Omental fat pad (tissue), 4 donors: Measurements from ENCODE around the gene MRPL30.

DNA sequence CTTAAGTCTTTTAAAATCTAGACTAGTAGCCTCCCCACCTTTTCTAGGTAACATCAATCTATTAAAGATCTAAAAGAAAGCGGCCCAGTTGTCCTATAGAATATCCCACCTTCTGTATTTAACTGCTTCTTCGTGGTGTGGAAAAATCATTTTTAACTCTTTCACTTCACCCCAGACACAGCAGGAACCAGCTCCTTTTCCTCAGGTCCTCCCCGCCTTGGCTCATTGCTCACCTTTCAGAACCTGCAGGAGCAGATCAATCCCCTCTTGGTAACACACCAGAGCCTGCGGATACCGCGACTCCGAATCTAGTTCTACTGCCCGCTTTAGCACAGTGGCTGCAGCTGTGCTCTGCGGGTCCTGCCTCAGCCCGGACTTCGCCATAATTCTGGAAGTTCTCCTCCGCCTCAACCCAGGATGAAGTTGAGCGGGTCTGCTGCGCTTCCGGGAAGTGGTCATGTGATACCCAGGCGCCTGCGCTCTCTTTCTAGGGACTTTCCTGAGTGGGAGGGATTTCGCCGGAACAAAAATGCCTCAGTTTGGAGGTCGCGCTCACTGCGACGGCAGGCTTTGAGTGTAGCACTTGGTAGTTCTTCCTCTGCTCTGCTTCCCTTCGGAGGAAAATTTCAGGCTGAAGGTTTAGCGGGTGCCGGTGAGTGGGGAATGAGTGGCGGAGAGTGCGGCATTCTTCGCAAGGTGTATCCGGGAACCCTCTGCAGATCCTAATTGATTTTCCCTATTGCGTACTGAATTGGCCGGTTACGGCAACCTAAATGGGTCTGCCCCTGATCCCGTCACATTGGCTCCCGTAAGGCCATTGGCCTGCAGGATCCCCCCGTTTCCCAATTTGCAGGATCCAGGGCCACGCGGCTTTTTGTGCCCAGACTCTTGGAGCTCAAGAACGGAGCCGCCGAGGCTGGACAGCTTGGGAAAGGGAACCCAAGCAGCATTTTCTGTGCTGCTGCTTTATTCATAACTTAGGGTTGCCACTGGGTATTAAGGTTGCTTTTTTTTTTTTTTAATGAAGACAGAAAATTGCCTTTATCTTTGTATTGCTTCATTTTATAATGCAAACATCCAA, at the start of gene MRPL30:
Gene MRPL30, plus strand, starts transcription at position 587 of the 1,081 bp plus-strand sequence.
- PRO-cap: bidirectional peak, plus-strand start at position 555 of the sequence, minus-strand start at position 390 of the sequence
- RAMPAGE, long total RNA, 4 experiments: start-site peak on the plus strand in 3 of 4 experiments, centred at positions 598 to 611 of the sequence, 40 to 231 reads per replicate; start-site peak on the minus strand in 4 of 4 experiments, centred at positions 404 to 426 of the sequence, 97 to 632 reads per replicate

DNA sequence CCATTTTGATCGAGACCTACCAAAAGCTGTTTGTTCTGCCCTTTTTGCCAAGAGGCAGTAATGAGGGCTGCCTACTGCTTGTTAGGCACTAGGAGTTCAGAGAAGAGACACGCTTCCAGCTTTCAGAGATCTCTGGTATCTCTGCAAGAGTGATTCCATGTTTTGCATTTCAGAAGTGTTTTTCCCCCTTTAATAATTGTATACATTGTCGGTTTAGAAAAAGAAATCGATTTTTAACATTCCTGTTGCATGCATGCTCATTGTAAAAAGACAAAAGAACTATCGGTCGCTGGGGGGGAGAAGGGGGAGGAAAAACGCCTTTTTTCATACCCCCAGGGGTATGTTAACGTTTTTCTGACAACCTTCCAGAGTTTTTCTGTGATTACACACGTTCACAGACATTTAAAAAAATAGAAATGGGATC, 756 bp downstream of the MRPL30 start:
- PRO-cap: no peak
- RAMPAGE, long total RNA, 4 experiments: no peak in any of the 4 experiments

DNA sequence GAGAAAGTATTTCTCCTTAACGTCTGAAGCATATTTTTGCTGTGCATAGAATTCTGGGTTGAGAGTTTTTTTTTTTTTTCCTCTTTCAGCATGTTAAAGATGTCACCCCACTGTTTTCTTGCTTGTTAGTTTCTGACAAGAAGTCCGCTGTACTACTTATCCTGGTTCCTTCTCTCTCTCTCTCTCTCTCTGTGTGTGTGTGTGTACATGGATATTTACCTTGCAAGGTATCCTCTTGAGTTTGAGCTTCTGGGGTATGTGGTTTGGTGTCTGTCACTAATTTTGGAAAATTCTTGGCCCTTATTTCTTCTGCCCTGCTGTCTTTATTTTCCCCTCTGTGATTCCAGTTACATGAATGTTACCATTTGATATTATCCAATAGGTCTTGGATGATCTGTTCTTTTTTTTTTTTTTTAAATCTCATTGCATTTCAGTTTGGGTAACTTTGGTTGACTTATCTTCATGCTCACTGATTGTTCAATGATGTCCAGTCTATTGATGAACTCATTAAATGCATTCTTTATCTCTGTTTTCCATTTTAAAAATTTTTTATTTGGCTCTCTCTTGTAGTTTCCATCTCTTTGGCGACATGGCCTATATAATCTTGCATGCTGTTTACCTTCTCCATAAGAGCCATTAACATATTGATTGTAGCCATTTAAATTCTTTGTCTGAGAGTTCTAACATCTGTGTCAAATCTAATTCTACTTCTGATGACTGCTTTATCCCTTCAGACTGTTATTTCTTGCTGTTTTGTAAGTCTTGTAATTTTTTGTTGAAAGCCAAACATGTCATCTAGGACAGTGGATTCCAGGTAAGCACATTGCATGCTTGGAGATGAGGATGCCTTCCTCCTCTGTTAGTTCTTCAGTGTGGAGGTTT, 326.1 kb upstream of the REV1 start:
- PRO-cap: no peak
- RAMPAGE, long total RNA, 4 experiments: no peak in any of the 4 experiments

DNA sequence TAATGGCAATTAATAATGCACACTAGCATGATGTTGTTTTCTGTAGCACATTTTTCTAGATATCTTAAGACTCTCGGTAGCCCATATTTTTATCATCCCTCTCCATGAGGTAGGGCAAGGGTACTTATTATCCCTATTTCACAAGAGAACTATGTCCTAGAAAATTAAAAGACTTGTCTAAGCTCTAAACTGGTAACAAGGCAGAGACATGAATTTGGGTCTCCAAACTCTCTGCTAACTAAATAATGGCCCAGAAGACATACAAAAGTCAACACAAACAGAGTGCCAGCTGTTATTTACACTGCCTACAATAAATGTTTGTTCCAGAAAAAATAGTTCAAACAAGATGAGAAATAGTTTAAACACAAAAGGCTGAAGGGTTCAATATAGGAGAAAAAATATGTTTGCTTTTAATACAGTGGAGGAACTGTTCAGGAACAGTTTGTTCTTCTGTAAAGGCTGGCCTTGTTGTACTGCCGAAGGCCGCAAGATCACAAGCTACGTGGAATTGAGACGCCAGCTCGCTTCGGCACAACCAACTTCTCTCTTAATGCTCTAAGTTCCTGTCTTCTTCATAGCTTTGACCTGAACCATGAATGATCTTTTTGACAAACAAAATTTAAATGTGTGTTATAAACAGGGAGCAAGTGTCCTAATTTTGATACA, 74.6 kb downstream of the AFF3 start:
- PRO-cap: no peak
- RAMPAGE, long total RNA, 4 experiments: no peak in any of the 4 experiments

- PRO-cap: no peak
- RAMPAGE, long total RNA, 4 experiments: no peak in any of the 4 experiments
These were observed 1.9 kb downstream of the AFF3 start for GRCh38 chr2:100140485-100140985.

- PRO-cap: no peak
- RAMPAGE, long total RNA, 4 experiments: no peak in any of the 4 experiments
These were observed 50.0 kb upstream of the AFF3 start for GRCh38 chr2:100192242-100192884.

DNA sequence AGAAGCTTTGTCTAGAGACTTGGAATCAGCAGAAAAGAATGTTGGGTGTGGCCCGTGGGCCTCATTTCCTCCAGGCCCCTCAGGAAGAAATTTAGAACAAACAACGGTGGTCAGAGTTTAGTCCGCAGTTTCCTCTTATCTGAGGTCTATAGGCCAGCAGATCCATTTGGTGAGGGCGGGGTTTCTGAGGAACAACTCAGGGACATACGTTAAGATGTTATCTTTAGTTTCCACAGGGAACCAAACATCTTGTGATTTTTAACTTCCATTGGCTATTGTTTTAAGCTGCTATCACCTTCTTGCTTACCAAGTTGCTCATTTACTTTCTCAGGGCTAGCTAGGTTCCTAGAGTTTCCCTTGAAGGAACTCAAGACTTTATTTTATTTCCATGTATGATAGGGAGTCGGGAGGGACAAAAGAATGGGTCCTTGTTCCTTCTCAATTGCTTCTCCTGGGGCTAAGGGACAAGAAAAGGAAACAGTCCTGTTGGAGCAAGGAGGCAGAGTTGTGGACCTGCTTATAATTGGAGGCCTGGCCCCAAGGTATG, 51.1 kb upstream of the AFF3 start:
- PRO-cap: no peak
- RAMPAGE, long total RNA, 4 experiments: no peak in any of the 4 experiments

DNA sequence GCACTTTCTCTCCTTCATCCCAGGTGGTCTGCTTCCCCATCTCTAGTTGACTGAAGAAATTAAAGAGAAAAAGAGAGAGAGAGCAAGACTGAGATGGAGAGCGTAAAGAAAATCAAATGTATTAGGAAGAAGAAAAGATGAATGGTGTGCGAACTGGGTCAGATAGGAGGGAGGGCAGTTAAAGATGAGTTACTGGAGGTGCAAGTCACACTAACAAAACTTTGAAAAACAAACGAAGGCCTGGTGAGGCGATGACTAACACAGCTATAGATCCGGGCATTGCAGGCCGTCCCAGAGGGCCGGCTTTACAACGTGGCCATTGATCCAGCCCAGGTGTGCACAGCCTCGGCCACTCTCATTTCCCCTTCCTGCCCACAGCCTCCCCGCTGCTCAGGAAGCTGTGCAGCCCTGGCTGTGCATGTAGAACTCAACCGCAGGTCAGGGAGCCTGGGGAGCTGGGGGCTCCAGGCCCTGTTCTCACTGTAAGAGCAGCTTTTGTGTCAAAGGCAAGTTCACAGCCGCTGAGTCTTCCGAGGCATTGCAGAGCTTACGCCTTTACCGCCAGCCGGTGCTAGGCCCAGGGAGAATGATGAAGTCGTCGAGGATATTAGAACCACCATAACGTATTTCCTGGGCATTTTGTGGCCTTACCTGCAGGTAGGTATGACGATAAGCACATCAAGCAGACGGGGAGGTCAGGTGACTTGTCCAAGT, 87.3 kb downstream of the LONRF2 start:
- PRO-cap: no peak
- RAMPAGE, long total RNA, 4 experiments: no peak in any of the 4 experiments

DNA sequence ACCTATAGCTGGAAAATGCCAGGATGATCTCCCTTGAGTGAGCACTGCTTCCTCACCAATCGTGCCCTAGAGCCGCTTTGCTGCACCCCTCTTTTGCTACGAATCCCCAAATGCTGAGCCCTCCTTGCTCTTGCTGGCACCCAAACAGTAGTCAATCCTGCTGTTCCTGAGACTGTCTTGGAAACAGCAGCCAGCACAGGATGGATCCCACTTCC, 58.5 kb downstream of the LONRF2 start:
- PRO-cap: no peak
- RAMPAGE, long total RNA, 4 experiments: no peak in any of the 4 experiments

DNA sequence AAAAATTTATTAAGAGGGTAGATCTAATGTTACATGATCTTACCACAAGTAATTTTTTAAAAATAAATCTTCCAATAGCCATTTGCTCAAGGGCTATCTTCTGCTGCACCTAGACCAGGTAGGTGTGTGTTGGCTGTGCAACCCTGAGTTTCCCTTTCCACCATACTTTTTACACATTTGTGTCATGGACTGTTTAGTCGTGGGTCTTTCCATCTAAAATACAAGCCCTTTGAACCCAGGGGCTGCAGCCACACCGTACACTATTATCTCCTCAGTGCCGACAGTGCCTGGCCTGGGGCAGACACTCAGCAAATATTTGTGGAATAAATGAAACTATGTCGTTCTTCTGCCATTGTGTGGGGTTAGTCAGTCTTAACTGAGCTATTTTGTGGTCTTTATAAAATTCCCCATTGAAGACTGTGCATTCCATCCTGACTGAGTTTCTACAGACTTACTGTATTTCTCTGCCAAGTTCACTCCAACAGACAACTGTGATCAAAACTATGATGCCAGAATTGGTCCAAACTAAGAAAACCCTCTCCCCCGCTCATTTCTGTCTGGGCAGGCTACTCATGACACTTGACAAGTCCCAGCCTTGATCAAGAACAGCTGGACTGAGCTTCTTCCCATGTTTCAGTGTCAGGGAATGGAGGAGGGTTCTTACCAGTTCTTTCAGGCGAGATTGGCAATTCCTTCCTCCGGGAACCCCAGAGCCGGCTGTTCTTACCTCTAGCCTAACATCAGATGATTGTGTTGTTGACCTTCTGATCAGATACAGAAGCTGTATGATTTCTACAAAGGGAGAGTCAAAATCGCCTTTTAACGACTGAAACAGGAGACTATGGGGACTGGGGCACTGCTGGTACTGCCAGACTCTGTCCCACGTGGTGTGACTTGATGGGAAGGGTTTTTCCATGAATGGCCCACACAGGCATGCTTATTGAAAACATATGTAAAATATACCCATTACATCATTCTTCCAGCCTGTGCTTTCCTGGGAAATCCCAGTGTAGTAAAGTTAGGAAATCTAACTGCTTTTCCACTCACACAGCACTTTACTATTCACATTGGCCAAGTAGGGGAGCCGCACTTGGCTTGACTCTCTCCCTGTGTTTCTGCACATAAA, 77.4 kb upstream of the NPAS2 start:
- PRO-cap: no peak
- RAMPAGE, long total RNA, 4 experiments: no peak in any of the 4 experiments

DNA sequence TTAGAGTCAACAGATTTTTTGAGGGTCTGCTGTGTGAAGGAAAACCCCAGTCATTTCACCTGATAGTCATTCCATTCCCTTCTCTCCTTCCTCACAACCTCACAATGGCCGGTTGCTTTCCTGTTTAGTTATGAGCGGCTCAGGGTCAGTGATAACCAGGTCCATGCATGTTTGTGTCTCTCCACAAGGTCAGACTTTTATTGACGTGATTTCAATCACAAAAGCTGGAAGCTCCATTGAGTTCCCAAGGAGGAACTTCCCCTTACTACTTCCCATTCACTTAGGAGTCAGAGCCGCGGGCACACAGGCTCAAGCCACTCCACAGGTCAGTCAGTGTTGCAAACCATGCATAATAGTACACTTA, 74.3 kb downstream of the NPAS2 start:
- PRO-cap: no peak
- RAMPAGE, long total RNA, 4 experiments: no peak in any of the 4 experiments

DNA sequence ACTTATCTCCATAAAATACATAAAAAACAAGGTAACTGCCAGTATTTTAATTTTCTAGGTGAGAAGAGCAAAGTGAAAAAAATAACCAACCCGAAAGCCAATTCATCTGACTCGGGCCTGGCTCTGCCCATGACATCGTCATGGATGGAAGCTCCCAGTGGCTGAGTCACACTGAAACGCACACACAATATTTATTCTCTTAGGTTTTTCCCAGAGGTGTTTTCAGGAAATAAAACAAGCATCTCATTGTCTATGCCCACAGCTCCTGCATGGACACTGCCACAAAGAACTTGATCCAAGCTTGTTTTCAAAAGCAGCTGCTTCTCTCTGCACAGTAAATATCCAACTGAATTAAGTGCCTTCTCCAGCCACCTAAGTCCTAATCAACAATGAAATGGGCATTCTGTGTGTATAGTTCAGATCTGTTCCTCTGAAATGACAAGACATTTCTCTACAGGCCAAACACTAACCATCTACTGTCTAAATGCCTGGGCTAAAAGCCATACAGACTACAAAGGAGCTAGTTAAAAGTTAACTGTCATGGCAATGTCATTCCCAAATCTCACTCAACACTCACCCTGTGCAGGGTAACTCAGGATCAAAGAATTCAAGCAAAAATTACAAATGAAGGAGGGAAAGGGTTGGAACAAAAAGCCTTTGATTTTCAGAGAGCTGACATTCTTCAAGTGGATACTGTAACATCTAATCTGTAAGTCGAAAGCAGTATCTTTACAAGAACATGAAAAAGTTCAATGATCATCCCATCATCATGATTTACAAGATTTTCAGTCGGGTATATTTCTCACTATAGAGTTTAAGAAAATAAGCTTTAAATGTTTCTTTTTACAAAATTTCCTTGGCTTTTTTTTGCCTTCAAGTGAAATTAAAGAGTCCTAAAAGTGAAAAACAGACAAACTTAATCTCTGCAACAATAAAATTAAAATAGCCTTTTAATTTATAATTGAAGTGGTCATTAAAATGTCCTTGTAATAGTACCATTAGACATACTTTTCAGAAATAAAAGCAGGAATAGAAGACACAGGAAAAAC, 63.1 kb downstream of the RPL31 start:
- PRO-cap: no peak
- RAMPAGE, long total RNA, 4 experiments: no peak in any of the 4 experiments

DNA sequence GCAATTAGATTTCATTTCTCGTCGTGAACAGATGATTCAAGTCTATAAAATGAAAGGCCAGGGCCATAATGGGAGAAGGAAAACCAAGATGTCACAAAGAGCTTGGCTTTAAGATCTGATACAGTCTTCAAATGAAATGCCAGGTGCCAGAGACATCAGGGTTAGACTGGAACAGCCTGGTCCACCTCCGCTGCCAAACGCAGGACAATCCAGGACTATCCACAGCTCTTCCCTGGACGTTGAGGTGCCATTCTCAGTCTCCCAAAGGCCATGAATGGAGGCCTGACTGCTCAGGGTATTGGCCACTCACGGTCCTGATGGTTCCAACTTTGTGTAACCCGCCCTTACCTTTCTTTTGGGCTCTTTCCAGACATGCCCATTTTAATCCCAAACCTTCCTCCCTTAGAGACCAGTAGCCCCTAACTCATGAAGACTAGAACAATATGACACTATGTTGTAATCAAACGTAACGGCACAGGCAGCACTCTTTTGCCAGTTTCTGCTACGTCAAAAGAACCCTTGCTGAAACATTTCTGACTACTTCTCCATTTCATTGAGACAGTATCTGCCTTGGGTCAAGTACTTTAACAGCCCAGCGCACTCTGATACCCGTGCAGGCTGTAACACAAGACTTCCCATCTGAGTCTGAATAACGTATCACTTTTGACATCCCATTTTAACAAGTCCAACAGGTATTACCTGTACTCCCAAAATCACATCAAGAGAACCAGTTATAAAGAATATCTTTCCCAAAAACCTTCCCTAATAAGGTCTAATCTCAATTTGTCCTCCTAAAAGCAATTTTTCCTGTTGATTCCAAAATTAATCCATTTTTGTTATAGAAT, 38.6 kb downstream of the TBC1D8 start:
- PRO-cap: no peak
- RAMPAGE, long total RNA, 4 experiments: no peak in any of the 4 experiments

DNA sequence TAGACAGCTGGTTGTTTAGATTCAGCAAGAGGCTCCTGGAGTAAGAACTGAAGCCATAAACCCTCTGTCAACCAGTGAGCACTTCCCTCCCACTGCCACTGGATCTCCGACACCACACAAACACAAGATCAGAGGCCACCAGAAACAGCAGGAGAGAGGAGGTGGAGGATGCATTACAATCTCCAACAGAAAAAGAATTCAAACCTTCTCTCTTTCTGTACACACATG, 27.2 kb downstream of the TBC1D8 start:
- PRO-cap: no peak
- RAMPAGE, long total RNA, 4 experiments: no peak in any of the 4 experiments

DNA sequence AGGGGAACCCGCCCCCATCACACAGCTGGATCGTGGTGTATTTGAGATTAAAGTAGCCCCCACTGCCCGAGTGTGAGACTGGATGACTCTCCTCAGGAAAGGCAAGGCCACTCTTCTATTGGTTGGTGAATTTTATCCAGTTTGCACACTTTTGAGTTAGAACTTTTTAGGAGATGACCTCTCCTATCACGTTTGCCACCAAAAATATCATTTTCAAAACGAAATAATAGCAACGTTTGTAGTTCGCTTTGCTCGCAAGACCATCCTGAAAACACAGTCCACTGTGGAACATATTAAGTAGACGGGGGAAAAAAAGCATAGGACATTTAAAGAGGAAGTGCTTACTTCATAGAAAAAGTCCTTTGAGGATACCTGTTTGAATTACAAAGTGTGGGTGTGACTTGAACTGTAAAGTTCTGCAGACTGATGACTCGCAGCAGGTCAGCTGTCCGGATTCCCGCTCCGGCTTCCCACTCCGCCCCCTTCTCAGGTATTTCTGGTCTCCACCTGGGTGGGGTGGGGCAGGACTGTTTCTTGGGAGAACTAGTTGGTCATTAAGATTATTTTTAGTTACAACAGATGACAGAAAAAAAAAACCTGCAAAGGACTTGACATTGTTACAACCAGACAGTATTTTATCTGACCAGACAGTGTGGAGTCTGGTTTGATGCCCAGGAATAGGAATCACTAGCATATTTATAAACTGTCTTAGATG, 13.2 kb downstream of the CNOT11 start:
- PRO-cap: no peak
- RAMPAGE, long total RNA, 4 experiments: no peak in any of the 4 experiments

DNA sequence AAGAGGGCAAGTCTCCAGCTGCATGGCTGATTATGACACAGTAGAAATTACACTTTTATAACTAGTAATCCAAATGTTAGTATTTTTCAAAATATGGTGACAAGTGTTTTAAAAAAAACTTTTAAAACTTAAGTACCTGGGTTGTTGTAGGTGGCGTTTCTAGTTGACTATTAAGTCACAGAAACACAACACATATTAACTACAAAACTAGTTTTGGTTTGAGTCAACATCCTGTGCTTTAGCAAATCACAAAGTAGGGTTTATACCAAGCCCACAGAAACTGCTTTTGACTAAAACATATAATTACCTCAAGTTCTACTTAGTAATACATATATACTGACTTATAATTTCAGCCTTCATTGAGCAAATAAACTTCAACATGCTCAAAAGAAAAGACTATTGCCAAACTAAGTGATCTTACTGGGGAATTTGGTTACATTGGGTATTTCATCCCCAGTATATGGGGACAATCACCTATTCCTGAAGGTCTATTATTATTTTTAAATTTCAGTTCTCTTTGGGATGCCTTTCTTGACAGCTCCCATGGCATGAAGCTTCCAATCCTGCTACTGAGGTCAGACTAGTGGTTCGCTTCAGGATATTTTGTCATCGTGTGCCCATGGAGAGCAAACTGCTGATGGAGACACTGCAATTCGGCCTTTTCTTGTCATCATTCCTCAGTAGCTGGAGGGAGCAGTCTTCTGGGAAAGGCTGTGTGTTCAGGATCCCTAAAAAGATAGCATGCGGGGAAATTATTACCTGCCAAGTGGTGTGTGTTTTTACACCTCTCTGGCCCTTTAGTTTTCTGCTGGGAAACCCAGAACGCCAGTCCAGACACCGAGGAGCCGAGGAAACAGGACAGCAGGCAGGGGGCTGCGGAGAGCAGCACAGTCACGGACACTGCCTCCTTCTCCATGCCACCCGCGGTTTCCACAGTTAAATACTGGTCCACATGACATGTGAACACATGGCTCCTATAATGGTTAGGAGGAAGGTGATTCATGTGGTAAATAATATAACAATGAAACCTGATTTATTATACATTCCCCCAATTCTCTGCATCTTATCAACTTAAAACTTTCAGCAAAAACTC, 20.0 kb downstream of the CNOT11 start:
- PRO-cap: no peak
- RAMPAGE, long total RNA, 4 experiments: no peak in any of the 4 experiments

DNA sequence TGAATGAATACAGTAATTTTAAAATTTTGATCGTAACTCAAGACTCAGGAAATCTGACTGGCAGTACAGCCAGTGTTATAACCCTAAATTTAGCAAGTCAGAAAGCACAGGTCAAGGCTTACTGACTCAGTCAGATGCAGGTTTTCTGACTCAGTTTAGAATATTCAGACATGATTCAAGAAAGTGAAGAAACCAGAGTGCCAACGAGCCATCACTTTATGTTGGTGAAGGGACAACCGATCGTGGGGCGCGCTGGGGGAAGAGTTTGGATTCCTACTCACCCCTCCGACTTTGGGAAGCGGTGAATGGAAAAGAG, 1.1 kb downstream of the RNF149 start:
- PRO-cap: no peak
- RAMPAGE, long total RNA, 4 experiments: start-site peak on the plus strand in 2 of 4 experiments, centred at positions 208 to 220 of the sequence, 8 to 12 reads per replicate

- PRO-cap: no peak
- RAMPAGE, long total RNA, 4 experiments: no peak in any of the 4 experiments
These were observed 1.8 kb downstream of the RFX8 start for GRCh38 chr2:101473114-101473595.

GRCh38 chr2:101625410-101625951, 72.0 kb upstream of the MAP4K4 start:
- PRO-cap: no peak
- RAMPAGE, long total RNA, 4 experiments: no peak in any of the 4 experiments

- PRO-cap: no peak
- RAMPAGE, long total RNA, 4 experiments: no peak in any of the 4 experiments
These were observed 54.1 kb downstream of the MAP4K4 start for GRCh38 chr2:101751556-101752136.